SJCRH30 (cell line): ENCODE measurements around a stretch of chr16.

GRCh38 chr16:24919316-24920268, 73.8 kb downstream of the SLC5A11 start:
- RAMPAGE, long total RNA: no peak

- RAMPAGE, long total RNA: no peak
Observed at GRCh38 chr16:24977566-24978355, 37.4 kb downstream of the ARHGAP17 start.

- RAMPAGE, long total RNA: no peak
Observed at GRCh38 chr16:24986370-24987537, 28.4 kb downstream of the ARHGAP17 start.

DNA sequence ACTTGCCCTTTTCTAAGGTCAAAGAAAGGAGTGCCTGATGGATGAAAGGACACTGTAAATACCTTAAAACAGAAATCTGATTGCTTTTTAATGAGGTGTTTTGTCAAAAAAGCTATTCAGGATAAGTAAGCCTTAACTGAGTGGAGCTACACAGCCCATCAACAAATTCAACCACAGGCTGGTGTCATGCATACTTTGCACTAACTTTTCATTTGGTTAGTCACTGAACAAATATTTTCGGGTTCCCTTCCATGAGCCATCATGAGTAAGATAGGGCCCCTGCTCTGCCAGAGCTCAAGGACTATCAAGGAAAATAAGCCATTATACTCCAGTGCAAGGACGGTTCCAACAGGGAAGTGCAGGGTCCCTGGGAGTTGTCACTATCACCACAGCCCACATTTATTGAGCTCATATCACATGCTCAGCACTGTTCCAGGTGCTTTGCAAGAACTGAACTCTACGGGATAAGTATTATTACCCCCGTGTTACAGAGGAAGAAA, 20.9 kb downstream of the ARHGAP17 start:
- RAMPAGE, long total RNA: no peak

DNA sequence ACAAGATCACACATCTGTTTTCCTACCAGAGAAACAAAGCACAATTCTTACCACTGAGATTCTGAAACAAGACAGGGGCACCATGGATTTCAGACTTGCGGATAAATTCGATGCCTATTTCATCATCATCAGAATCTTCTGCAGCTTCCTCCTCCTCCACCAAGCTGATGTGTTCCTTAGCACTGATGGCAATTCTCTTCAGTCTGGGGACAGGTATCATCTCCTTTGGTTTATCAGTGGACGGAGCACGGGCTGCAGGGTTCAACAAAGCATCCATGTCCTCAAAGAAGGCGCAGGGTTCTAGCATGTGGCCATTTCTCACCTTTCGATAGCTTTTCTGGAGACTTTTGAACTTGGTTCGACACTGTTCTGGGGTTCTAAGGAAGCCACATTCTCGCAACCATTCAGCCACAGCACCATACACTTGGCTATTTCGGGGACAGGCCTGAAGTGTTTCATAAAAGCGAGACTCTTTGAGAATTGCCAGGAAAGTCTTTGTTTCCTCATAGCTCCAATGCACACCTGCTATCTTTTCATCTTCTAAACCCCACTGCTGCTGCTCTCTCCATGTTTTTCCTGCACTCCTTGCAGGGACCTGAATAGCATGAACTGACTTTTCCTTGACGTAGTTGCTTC, 10.9 kb downstream of the ZKSCAN2 start:
- RAMPAGE, long total RNA: no peak

GRCh38 chr16:27189197-27190093, 13.9 kb upstream of the KDM8 start:
- RAMPAGE, long total RNA: no peak

DNA sequence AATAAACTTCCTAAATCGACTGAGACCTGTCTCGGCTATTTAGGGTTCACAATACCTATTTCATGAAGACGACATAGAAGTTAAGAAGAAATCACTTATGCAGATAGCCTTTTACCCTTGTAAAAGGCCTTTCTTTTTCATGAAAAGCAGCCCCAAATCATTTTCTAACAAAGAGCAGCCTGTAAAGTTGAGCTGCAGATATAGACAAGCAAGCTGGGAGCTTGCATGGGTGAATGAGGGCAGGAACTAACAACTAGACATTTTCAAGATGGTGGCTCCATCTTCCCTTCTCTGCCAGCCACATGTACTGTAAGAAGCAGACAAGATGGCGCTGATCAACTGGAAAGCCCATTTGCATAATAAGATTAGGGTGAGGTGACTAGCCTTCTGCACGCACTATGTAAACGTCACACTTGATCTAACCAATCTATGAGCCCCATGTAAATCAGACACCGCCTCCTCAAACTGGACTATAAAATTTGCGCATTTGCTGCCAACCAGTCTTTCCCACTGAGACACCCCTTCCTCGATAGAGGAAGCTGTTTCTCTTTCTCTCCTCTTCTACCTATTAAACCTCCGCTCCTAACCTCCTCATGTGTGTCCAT, 4.6 kb upstream of the KDM8 start:
- RAMPAGE, long total RNA: no peak

GRCh38 chr16:27315949-27316330, 2.2 kb downstream of the IL4R start:
- RAMPAGE, long total RNA: no peak

GRCh38 chr16:27317932-27318797, 4.4 kb downstream of the IL4R start:
- RAMPAGE, long total RNA: no peak

GRCh38 chr16:27356590-27357111, 42.9 kb downstream of the IL4R start:
- RAMPAGE, long total RNA: no peak

DNA sequence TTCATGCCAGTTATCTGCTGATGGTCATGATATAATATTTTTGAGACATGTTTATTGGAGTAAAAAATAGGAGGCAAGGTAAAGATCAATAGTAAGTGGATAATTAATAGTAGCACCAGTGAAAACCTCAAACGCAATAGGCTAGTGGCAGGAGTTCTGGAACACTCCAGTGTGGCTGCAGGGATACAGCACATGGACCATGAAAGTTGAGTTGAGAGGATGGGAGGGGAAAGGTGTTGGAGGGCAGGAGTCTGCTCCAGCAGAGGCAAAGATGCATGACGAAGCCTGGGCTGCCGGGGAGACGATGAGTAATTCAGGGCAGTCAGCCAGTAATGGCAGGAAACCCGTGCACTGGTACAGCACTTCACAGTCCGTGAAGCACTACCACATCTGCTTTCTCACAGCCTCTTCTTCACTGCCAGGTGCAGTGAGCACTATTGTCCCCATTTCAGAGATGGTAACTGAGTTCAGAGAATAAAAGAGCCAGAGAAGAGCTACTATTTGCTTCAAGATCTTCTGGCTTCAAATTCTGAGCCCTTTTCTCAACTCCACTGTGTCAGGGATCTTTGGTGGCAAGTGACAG, 24.4 kb downstream of the IL21R start:
- RAMPAGE, long total RNA: no peak

GRCh38 chr16:27463655-27464346, 61.8 kb downstream of the IL21R start:
- RAMPAGE, long total RNA: no peak

DNA sequence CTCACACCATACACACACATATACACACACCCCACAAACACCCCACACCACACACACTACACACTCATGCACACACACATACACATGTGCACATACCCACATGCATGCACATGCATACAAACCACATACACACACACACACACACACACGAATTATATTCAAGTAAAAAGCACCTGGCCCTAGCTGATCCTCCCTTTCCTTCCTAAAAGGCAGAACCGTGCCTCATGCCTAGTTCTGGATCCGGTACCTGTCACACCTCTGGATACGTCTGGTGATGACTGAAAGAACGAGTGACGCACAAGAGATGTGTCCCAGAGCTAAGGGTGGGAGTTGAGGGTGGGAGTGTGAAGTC, 26.3 kb upstream of the GSG1L start:
- RAMPAGE, long total RNA: no peak

DNA sequence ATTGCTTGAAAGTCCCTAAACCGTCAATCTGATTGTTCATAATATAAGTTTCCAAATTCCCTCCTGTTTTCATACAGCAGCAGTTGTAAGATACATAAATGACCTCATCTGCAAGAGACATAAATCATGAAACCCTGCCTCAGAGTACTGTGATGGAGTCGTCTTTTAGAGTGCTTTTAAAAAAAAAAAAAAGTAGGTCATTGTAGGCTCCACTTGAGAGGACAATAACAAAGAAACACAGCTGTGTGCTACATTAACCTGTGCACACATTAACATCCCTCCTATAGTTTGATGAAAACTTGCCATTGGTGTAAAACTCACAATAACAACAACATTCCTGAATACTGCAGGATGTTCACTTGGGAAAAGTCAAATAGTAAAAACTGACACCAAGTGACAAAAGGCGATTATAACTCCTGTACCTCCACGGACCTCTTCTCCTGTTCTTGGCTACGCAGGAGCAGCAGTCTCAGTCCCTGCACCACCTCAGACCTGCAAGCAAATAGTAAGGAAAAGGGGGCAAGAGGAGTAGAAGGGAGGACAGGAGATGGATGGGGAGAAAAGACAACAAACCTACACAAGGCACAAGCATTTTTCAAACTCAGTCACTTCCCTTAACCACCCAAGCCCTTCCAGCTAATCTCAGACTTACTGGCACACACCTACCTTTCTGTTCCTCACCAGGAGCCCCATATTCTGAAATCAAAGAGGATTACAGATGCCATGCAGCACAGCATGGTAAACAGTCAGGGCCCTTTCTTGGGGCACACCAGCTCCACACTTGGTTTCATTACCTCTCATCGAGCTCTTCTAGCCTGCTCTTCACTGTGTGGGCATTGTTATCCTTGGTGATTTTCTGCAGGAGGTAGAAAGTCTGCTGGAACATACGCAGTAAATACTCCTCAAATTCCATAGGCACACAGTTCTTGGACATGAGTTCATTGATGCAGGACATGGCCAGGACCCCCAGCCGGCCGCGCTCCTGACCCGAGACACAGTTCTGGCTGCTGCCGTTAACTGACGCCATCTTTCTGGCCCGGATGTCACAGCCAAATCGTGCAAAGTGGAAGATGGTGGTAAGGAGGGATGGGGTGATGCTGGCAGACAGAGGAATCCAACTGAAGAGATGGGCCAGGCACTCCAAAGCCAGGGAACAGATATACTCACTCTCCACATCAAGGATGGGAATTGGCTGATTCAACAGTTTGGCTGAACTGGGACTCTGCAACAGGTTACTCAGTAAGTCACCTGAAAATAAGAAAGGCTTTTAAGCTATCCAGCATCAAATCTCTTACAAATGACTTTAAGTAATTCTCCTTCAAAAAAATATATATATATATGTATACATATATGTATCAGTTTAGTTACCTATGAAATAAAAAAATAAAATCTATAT, 56.0 kb downstream of the XPO6 start:
- RAMPAGE, long total RNA: no peak

DNA sequence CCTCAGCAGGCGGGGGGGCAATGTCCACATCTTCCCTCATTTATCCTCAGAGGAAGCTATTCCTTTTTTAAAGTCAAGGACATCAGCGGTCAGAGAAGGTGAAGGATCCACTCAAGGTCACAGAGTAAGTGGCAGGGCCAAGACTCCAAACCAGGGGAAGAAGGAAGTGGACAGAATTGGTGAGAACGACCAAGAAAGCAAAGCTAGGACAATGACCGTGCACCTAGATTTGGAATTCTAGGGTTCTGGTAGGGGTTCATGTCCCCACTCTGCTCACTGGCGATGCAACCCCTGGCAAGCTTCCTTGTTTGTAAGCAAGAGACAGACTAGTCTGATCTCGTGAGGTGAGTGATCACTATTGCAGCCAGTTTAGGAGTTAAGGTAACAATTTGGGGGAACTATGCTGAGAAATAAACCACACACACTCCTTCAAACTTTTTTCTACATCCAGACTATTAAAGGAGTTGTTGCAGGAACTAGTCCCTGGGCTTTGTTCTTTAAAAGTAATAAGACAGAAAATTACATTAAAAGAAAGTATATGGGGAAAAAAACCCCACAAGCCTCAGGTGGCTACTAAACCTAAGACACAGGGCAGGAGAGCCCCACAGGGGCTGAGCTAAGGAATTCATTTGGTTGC, 48.1 kb downstream of the XPO6 start:
- RAMPAGE, long total RNA: no peak

GRCh38 chr16:28166492-28167387, 45.0 kb downstream of the XPO6 start:
- RAMPAGE, long total RNA: no peak

DNA sequence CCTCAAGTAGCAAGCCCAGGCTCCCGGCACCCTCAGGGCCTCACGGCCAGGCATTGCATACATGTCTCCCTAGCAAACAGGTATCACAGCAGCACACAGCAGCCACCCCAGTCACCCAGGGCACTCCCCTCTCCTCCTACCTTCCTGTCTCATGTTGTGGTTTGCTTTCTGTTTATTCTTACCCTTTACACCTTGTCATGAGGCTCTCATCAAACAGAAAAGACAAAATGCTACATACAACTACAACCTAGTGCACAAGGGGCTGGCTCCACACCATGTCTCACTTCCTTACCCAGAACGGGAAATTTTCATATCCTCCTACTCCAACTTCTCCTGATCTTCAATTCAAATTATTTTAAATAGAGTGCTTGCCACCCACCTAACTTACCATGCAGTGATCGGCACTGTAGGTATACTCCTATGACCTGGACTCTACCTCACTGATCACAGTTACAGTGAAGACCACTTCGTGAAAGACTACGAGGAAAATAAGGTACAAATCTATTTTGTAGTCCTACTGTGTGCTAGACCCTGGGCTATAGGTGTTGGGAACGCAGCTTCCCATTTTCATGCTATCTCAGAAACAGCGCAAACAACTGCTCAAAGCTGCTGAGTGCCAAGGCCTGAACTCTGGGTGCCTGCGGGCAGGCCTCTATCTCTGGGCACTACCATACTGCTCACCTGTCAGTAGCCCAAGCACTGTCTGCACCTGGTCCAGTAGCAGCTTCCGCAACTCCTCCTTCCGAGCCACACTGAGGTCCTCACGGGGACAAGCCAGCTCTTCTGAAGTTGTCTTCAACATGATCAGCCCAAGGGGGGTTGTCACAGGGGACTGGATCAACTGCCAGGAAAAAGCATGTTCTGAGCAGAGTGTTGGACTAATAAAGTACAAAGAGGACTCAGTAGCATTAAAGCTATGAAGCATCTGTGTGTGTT, 42.4 kb downstream of the XPO6 start:
- RAMPAGE, long total RNA: no peak

DNA sequence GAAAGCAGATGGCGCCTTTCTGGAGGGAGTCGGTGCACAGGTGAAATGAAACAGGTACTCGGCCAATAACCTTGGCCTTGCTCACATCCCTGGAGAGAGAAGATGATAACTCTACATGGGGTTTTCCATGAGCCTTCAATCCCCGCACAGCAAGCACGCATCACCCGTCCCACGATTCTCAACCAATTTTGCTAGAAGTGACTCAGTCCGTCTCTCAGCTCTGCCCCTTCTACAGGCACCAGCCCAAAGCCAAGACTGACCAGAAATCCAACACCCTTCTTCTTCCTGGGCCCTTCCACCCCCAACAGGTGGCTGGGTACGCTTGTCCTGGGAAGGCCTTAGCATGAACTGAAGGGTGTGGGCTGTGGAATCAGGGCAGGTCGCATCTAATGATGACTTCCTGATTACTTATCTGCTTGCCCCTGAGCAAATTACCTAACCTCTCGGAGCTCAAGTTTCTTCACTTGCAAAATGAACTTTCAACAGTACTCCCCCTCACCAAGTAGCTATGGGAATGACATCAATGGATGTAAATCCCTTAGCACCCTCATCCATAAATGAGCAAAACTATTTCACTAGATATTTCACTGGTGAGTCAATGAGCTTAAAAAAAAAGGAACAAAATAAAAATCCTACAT, 18.0 kb downstream of the XPO6 start:
- RAMPAGE, long total RNA: no peak

DNA sequence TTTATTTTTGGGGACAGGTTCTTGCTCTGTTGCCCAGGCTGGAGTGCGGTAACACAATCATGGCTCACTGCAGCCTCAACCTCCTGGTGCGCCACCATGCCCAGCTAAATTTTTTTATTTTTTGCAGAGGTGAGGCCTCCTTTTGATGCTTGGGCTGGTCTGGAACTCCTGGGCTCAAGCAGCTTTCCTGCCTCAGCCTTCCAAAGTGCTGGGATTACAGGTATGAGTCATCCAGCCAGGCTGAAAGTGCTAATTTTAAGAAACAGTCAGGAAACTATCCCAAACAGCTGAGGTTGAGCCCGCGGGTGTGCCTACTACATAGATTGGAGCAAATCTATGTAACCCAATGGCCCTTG, 726 bp upstream of the XPO6 start:
- RAMPAGE, long total RNA: no peak

- RAMPAGE, long total RNA: no peak
Observed at GRCh38 chr16:28293663-28294157, 1.4 kb downstream of the SBK1 start.